H4 (cell line): ENCODE measurements around the genes CSTF1 and RBM38.

- RAMPAGE, long total RNA, result no peak
These were observed 118.0 kb upstream of the ZNF217 start for GRCh38 chr20:53711656-53712045.

DNA sequence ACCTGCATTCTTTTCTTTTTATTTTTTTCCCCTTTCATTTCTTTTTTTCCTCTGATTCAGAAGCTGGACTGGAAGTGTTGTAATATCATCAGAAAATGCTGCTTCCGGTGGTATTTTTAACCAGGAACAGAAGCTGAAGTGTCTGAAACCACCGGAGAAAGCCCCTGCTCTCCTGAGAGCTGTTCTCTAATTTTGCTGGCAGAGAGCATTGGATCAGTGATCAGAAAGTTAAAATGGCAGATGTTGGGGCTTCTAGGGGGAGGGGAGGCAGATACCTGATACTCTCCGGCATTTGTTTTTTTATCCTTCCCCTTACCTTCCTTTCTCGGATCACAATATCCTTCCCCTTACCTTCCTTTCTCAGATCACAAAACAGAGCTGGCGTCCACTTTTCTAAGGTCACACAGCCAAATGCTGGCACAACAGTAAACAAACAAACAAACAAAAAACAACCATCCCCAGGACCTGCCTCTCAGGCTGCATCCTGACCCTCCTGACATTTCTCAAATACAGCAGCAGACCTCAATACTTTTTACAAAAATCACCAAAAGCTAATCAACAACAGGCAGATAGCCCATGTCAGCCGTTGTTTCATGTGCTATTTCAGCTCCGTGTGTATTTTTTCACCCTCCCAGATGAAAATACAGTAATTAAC is 143.3 kb upstream of the ZNF217 start:
- RAMPAGE, long total RNA, result no peak

DNA sequence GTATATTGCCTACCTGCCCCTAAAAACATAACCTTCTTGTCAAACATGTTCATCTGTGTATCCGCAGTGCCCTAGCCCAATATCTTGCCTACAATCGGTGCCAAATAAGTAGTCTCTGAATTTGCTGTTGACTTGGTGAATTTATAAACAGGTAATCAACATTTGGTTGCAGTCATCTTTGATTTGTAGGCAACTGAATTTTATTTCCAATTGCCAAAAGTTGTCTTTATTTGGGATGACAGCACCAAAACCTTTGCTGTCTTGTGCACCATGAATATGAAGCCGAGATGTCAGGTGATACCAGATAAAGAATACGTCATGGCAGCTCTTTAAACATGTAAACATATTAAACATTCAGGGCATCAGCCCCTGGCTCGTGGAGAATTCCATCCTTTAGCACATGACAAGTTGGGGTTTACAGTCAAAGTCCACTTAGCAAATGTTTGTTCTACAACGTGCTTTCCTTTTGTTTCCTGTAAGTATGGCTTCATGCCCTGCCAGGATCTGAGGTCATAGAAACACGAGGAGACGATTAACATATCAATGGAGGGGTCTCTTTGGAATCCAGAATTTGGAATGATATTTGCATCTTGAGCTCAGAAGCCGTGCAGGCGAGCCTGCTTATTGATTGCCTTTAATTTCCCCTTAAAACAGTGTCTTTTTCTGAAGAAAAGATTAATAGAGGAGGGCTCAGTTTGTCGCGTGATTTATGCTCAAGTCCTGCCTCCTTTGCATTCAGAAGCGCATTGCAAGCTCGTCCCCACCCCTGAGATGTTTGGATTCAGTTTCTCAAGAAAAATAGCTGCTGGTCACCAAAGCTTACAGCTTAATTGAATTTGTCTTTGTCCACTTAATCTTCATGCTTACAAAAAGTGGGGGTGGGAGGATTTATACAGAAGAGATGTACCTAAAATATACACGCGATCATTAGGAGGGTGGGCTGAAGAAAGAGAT is 170.2 kb upstream of the ZNF217 start:
- RAMPAGE, long total RNA, result no peak

DNA sequence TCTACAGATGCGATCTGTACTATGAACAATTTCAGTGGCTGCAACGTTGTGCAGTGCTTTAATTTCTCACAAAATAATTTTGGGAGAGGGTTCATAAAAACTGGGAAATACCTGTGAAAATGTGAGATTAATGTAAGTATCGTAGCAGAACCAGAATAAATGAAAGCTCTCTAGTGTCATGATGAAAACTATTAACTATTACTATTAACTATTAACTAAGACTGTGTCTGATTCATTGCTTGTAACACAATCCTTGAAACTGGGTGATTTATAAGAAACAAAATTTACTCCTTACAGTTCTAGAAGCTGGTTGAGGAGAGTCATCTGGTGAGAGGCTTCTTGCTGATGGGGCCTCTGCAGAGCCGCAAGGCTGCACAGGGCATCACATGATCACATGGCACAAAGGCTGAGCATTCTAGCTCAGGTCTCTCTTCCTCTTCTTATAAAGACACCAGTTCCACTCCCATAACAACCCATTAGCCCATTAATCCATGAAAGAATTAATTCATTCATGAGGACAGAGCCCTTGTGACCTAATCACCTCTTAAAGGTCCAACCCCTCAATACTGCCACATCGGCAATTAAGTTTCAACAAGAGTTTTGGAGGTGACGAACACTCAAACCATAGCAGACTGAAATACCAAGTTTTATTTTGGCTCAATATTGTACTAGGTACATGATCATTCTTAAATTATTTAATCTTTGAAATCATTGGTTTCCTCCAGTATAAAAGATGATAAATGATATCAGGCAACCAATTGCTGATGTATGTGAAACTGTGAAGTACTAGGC is 233.4 kb upstream of the ZNF217 start:
- RAMPAGE, long total RNA, result no peak

- RAMPAGE, long total RNA, result no peak
These were observed 204.5 kb downstream of the BCAS1 start for GRCh38 chr20:53865605-53866595.

DNA sequence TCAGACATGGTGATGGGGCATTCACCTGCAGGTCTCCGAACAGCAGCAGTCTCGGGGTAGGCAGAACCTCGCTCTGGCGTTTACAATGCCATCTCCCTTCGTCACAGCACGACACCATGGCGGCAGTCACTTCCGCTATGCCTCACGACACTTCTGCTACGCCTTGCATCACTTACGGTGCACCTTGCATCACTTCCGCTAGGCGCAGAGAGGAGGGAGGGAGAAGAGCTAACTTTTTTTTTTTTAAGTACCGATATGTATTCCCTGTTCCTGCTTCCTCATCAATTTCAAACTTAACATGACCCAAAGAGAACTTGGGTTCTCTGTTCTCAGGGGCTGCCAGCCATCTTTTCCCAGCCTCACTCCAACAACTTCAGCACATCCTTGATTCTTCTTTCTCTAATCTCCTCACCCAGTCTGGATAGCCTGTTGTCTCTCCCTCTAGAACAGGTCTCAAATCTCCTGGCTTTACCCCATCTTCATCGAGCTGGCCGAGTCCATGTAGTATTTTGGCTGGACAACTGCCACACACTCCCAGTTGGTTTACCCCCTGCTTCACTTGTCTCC is 194.8 kb downstream of the BCAS1 start:
- RAMPAGE, long total RNA, result no peak

GRCh38 chr20:53884968-53885428 is 185.4 kb downstream of the BCAS1 start:
- RAMPAGE, long total RNA, result no peak

DNA sequence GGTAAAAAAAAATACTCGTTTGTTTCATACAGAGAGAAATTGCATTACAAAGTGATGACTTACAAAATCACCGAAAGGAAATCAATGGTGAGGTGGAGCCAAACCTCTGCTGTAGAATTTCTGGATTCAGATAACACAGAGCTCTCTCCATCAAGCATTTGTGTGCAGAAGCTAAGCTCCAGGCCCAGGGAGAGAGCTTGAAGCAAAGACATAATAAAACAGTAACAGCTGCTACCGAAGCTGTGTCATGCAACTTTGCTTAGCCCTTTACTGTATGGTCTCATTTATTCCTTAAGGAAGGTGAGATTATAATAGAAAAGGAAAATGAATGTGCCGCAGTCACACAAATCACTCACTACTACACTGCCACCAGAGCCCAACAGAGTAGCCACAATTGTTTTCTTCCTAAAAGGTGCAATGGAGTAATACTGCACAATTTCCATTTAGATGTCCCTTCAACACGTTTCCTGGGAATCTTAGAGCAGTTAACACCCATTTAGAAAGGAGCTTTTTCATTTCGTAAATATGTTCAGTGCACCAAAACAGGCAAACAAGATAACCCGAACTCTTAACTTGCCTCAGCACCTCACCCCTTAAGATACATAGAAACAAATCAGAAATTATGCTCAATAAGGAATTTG is 155.7 kb downstream of the BCAS1 start:
- RAMPAGE, long total RNA, result no peak

DNA sequence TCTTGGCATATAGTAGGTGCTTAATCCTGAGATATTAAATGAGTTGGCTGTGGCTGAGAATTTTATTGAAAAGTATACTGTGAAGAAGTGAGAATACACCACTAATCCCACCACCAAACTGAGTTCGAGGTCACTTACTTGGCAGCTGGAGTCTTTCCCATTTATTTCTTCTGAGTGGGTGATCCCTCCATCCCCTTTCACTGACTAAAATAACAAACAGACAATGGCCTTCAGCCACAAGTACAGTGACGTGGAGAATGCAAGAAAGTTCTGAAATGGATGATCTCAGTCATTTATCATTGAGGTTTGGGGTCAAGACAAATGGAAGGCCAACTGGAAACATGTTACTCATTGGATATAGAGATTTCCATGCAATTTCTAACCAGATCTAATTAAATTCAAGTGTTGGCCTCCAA is 113.1 kb downstream of the BCAS1 start:
- RAMPAGE, long total RNA, result no peak

GRCh38 chr20:54221509-54221881 is 13.6 kb downstream of the PFDN4 start:
- RAMPAGE, long total RNA, result no peak

DNA sequence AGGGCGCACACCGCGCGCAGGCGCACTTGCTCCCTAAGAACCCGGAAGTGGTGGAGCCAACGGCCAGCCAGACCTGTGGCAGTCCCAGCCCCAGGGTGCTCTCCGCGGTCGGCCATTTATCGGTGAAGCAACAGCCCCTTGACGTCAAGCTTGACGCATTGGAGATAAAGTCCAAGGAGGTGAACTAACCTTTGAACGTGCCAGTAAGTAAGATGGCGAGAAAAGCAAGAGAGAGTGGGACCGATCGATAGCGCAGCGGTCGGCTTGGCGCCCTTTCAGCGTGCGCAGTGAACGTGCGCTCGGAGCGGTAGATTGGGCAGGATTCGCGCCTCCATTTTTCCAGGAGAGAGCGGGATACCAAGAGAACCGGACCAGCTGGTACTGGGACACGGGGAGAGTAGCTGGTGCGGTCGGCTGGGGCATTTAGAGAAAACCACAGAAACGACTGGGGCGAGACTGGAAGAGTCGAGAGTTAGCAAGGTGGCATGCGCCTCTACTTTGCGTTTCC is at the start of gene CSTF1:
Gene CSTF1 (plus strand): TSS at position 310 of the 508 bp plus-strand sequence.
- RAMPAGE, long total RNA, result start-site peak on the plus strand centred at position 94 of the sequence, 36 bp wide, 25 reads; start-site peak on the plus strand centred at position 324 of the sequence, 20 bp wide, 48 reads

DNA sequence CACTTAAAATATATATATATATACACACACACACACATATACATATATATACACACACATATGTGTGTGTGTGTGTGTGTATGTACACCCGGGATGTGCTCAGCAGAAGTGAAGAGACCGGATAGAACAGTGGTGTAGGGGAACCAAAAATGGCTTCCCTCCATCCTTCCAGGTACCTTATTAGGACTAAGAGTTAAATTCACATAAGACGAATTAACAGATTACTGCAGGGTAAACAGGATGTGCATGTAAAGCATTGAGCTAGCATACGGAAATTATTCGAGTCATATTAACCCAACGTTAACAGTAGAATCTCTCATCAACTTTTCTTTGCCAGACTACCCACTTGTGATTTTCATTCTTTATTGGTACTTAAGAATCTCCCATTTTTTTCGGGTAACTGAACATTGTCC is 671 bp downstream of the CSTF1 start:
- RAMPAGE, long total RNA, result no peak

DNA sequence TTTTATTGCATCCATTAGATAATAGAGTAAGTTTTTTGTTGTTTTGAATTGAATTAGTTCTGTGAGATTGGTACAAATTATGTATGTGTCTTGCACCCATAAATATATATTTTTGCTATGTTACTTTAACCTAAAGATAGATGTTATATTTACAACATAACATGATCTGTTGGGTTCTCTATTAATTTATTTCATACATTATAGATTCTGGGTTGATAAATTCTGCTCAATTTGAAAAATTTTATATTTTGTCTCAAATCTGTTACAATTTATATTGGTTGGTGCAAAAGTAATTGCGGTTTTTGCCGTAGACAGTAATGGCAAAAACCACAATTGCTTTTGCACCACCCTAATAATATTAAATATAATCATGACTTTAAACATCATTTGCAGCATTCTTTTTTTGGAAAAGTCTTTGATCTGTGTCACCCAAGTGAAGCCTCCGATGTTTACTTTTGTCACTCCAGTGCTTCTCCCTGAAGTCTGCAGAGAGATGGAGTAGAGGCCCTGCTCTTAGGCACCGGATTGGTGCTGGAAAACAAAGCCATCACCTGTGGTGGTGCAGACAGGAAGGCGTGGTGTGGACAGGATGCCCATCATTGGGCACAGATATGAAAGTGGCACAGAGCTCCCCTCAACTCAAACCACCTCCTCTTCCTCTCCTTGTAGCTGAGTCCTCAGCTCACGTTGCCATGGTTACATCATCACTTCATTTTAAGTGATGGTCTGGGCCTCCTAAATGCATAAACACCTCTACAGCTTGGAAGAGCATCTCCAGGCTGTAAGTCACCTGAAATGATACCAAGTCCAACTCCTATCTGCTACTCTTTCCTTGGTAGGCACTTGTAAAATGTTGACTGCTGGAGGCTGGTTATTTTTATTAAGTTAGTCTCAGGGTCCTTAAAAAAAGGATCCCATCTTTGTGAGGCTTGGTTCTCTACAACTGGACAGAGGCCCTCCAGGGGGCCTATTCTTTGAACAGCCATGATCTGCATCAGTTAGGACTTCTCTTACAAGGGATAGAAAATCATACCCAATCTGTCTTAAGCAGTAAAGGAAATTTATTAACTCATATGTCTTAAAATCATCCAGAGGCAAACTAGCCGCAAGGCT is 8.1 kb upstream of the RTF2 start:
- RAMPAGE, long total RNA, result no peak

- RAMPAGE, long total RNA, result no peak
These were observed 3.0 kb downstream of the TFAP2C start for GRCh38 chr20:56632014-56632582.

DNA sequence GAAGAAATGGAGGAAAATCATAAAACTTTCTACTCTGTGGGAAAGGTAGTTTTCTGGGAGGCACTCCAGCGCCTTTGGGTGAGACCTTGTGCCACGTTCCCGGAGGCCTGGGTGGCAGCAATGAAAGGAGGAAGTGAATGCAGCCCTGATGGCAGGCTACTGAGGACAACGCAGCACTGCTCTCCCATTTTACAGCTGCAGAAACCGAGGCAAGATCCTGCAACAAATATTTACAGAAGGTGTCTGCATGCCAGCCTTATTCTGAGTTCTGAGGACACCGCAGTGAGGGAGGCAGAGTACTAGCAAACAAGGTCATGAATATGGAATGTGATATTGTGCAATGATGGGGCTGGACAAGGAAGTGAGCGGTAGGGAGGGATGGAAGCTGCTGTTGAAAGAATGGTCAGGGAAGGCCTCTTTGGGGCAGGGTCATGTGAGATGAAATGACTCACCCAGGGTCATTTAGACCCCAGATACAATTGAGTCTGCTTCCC is 159.1 kb downstream of the TFAP2C start:
- RAMPAGE, long total RNA, result no peak

GRCh38 chr20:57109058-57109371 is 157.4 kb downstream of the BMP7 start:
- RAMPAGE, long total RNA, result no peak

DNA sequence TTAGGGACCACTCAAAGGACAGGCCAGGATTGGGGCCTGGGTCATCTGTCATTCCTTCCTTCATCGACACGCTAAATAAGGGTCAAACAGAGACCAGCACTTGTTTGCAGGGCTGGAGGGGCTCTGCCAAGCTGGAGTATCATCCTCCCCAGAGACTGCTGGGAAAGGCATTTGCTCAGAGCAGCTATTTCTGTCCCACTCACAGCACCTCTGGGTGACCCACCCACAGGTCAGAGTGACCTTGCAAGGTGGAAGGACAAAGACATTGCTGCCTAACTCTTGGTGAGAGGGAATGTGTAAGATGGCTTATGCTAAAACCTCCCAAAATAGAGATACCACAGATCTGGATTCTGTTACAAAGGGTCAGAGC is 109.0 kb downstream of the BMP7 start:
- RAMPAGE, long total RNA, result no peak

DNA sequence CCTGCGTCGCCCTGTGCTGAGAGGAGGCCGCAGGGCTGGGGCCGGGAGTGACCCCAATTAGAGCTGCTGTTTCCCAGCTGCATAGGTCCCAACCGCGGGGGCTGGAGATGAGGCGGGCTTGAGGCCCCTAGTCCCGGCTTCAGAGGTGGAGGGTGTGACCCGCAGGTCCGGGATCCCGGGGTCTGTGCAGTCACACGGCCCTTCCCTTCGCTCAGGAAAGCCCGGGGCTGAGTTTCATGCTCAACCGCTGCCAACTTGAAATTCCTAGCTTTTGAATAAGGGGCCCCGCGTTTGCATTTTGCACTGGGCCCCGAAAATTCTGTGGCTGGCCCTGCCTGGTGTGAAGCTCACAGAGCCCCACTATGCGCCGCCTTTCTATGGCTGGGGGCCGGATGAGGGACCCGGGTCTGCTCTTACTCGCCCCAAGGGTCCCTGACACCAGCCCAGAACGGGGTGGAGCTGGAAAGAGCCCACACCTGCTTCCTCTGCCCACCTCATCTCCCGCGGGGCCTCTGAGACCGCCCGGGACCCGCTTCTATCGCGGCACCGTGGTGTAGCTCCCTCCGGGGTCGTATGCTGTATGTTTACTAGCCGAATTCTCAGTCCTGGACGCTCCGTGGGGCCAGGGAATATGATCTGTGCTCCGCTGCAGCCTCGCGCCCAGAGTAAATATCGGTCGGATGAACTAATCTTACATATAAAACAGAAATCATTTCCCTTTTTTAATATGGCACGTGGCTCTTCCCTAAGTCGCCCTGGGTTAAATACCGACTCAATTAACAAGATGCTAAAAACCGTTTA is 750 bp upstream of the RBM38 start:
- RAMPAGE, long total RNA, result no peak

DNA sequence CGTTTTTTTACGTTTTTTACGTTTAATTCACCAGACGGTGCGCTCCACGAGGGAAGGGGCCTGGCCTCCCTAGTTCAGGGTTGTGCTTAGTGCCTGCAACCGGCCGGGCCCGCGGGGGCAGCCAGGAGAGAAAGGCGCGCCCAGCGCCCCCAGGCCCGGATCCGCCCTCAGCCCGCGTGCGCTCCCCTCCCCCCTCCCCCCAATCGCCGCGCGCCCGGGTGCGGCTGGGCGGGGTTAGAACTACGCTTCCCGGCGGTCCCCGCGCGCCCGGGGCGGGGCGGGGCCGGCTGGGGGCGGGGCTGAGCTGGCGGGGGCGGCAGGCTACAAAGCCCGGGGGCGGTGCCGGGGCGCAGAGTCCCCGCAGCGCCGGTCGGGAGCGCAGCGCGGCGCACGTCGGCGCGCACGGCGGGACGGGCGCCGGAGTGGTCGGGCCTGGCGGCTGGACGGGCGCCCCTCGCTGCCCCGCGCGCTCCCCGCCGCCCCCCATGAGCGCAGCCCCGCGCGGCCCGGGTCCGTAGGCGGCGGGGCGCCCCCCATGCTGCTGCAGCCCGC is at the start of gene RBM38:
Gene RBM38 (plus strand): TSS at position 350 of the 552 bp plus-strand sequence.
- RAMPAGE, long total RNA, result no peak

DNA sequence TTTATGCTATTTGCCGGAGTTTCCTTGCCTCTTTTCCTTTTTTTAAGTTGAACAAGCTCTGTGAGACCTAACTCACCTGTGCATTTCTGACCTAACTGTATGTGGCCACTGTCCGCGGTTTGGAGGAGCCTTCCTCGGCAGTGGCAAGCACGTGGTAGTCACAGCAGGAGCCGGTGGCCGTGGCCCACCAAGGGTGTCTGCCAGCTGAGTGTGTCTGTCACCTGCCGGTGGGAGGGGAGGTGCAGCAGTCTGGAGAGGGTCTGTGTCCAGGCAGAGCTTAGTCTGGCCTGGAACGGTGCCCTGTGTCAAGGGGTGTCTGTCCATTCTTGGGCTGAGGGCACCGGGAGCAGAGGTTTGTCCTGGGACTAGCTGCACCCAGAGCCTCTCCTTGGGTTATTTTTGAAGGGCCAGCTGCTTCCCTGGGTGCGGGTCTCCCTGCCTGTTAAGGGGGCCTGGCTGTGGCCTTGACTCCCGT is 5.0 kb downstream of the RBM38 start:
- RAMPAGE, long total RNA, result no peak